Mesangial cell (primary cell): ENCODE results near the gene LAMA1.

DNA sequence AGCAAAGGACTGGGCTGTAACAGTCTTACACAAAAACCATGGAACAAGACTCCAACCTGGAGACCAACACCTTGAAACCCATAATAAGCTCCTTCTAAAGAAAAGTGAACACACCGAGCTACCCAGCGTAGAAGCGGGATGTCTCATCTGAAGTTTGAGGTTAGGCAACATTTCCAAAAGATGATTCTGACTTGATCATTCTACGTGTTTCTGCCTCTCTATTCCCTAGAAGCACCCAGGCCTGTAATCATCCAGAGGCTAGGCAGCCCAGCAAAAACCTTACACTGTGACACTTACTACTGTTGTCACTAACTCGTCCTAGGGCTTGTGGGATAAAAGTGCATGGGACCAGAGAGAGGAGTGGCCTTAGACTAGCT is 1.5 kb downstream of the ZBTB14 start:
- RAMPAGE, long total RNA, result no peak

GRCh38 chr18:5294674-5295587 is 595 bp downstream of the ZBTB14 start:
- RAMPAGE, long total RNA, result no peak

DNA sequence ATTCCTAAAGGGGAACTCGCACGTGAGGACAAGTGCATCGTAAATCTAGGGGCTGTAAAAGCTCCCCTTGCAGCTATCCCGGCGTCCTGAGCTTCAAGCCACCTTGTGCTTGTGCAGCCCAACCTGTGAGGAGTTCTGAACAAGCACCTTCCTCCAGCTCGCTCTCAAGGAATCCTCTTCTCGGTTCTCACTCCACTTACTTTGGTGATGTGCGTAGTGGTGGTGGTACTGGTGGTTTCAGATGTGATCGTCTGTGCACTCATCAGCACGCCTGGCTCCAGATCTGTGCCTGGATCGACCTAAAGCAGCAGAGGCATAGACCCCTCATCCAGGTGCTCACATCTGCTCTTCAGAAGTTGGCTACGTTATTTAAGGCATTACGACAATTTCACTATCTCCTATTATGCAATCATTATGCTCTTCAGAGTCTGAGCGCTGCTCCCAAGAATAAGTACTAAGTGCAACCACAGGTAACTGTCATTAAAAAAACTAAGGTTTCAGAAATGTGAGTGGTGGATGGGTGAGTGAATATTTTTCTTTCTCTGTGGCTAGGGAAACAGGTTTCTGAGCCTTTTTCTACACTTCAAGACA is 100.0 kb upstream of the ZBTB14 start:
- RAMPAGE, long total RNA, result no peak

DNA sequence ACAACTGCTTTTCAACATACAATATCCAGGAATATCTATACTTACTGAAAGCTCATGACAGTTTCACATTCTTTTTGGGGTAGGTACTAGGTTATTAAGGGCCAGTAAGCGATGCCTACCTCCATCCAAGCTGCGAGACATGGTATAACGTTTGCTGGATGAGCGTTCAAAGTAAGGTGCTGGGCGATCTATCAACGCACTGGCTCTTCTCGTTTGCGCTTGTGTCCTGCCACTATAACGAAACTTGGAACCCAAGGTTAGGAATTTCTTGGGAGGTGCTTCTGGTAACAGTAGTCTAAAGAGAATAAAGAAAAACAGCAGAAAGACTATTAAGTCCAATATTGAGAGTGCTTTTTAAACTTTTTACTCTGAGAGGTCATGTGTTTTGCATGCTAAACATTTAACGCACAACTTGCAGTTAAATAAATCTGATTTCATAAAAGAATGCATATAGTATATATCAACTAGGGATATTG is 120.5 kb downstream of the EPB41L3 start:
- RAMPAGE, long total RNA, result no peak

DNA sequence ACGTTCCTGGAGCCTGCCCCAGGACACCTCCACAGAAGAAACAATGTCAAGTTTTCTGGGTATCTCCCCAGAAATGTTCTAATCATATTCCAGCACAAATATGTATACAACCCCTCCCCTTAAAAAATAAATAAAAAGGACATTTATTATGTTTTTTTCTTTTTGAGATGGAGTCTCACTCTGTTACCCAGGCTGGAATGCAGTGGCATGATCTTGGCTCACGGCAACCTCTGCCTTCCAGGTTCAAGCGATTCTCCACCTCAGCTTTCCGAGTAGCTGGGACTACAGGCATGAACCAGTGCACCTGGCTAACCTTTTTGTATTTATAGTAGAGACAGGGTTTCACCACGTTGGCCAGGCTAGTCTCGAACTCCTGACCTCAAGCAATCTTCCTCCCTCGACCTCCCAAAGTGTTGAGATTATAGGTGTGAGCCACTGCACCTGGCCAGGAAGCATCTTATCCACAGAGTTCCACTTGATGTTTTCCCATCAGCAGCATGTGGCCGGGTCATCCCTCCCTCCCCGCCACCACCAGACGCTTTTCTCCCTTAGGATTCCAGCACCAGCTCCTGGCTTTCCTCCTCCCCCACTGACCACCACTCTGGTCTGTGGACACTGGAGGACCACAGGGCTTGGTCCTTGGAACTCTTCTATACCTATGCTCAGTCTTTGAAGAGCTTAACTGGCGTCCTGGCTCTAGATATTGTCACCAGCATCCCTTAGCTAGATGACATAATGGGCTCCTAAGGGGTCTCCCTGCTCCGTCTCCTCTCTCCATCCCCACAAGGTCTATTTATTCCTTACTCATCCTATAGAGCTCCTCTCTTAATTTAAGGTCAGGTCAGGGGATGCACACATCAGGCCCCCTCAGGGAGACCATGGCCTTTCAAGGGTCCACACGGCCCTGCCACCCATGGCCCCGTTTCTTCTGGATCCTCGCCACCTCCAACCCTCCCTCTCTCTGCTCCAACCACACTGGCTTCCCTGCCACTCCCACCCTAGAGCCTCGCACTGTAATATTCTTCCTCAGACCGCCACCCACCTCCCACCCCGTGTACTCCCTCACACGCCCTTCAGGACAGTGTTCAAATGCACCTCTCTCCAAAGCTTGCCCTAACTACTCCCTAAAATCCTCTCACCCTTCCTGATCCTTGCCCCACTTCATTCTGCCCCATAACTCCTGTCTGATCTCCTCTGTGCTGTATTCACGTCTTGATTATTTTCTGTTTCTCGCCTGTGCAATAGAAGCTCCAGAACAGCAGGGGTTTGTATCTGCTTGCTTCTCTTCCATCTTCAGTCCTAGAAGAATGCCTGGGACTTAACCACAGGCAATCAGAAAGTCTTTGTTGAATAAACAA is 26.0 kb downstream of the EPB41L3 start:
- RAMPAGE, long total RNA, result no peak

- RAMPAGE, long total RNA, result no peak
These were observed 869 bp downstream of the TMEM200C start for GRCh38 chr18:5894350-5894955.

- RAMPAGE, long total RNA, result no peak
These were observed 130.2 kb downstream of the L3MBTL4 start for GRCh38 chr18:6284523-6284860.

- RAMPAGE, long total RNA, result no peak
These were observed 8.5 kb downstream of the L3MBTL4 start for GRCh38 chr18:6406164-6406685.

DNA sequence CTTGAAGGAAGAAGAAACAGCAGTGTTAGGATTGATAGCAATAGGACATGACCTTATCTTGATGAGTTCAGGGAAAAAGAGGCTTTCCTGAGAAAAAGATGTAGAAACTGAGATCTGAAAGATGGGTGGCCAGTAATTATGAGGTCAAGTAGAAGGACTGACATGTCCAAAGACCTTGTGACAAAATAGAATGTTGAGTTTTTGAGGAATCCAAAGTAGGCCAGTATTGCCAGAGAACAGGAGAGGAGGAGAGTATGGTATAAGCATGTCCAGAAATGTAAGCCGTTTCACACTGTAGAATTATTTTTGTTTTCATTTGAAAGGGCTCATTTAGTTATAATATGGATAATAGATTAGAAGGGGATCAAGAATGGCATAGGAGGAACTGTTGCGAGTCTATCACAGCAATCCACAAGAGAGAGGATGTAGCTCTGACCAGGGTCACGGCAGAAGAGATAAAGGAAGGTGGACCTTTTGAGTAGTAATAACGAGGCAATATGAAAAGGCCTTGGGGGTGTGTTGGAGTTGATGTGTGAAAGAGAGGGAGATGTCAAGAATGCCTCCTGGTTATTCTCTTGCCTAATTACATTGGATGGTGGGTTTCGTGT is 104.9 kb downstream of the ARHGAP28 start:
- RAMPAGE, long total RNA, result no peak

DNA sequence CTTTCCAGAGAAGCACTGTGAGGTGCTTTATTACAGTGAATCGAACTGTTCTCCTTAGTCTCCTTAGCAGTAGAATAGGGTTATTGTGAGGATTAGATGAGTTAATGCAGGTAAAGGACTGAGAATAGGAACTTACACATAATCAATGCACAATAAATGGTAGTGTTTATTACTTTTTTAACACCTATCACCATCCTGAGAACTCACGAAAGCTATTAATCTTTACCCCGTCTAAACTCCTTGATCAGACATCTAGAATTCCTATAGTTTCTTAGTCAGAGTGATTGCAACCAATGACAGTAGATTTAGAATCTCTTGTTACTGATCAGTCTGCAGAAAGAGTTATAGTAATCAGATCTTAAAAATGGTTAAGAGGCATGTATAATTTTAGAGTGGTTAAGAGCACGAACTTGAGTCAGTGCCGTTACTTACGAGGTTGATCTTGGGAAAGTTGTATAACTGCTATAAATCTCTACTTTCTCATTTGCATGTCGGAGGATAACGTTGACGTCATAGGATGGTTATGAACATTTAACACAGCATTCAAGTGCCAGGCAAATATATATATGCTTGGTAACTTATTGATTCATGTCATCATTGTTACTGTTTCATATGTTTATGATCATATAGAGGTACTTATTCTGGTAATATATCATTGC is 146.1 kb downstream of the ARHGAP28 start:
- RAMPAGE, long total RNA, result no peak

DNA sequence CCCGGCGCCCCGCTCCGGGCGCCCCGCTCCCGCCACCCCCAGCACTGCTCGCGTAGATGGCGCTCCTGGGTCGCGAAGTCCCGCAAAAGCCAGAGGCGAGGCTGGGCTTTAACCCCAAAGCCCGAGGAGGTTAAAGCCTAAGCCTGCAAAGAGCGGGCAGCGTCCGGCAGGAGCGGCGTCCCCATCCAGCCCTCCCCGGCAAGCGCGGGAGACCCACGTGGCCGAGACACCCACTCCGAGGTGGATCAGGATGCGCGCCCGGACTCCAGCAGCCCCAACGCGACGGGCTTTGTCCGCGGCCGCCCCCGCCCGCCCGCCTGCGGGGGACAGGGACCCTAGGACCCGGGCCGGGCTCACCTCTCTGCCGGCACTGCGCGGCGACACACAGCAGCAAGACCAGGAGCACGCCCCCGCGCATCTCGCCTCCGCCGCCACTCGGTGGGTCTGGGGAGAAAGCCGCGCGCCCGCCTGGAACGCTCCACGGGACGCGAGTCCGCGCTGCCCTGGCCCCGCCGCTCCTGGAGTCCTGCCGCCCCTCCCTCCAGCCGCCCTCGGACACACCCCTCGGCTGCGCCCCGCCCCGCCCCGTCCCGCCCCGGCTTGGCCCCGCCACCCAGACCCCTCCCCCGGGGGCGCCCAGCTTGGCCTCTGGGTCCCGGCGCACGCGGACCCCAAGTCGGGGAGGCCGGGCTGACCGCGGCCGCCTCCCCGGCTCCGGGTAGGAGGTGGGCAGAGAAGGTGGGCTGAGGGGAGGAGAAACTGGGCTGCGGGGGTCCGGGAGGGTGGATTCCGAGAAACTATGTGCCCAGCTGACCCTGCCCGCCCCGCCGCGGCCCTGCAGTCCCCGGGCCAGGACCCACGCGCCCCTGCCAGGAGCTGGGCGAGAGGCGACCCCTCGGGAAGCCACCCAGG is at the start of gene LAMA1:
Gene LAMA1, minus strand, starts transcription at position 495 of the 912 bp plus-strand sequence.
- RAMPAGE, long total RNA, result start-site peak on the minus strand centred at position 530 of the sequence, 70 bp wide, 88 reads

DNA sequence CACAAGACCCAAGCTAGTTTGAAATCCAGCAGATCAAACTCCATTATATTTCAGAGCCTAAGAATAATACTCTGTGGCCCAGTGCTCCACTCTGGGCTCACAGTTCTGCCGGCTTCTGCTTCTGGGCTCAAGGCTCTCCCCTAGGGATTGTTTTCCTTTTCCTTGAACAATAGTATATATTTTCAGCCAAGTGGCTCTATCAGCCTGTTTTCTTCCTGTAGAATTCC is 467.4 kb downstream of the PTPRM start:
- RAMPAGE, long total RNA, result no peak

DNA sequence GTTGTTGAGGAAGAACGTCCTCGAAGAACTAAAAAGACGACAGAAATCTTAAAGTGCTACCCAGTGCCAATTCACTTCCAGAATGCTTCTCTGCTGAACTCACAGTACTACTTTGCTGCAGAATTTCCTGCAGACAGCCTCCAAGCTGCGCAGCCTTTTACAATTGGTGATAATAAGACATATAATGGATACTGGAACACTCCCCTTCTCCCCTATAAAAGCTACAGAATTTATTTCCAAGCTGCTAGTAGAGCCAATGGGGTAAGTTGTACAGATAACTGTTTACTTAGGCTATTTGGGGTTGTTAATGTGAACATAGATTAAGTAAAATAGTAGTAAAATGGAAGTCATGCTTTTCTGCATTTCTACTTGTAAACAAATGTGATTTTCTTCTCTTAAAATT is 495.7 kb upstream of the RAB12 start:
- RAMPAGE, long total RNA, result no peak

GRCh38 chr18:8177176-8177661 is 432.0 kb upstream of the RAB12 start:
- RAMPAGE, long total RNA, result no peak

- RAMPAGE, long total RNA, result no peak
These were observed 306.0 kb upstream of the RAB12 start for GRCh38 chr18:8303039-8303819.

DNA sequence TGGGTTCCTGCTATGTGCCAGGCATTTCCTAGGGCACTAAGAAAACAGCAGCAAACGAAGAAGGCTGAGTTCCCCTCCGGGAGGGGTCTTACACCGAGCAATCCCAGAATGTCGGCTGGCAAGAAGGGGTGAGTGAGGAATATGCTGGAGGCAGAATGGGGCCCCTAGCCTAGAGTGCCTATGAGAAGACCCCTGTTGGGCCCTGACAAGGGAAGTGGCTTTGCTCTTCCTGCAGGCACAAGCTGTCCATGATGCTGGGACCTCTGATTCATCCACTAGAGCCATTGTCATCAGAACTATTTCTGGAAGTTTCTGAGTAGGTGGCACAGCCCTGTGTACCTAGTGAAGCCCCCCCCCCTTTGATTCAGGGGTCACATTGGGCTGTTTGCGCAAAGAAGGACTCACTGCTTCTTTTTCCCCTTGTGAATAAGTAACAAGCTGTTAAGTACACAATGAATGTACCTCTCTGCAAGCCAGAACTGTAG is 267.9 kb upstream of the RAB12 start:
- RAMPAGE, long total RNA, result no peak

GRCh38 chr18:8370620-8371183 is 238.5 kb upstream of the RAB12 start:
- RAMPAGE, long total RNA, result no peak

GRCh38 chr18:8378146-8378449 is 231.1 kb upstream of the RAB12 start:
- RAMPAGE, long total RNA, result no peak

DNA sequence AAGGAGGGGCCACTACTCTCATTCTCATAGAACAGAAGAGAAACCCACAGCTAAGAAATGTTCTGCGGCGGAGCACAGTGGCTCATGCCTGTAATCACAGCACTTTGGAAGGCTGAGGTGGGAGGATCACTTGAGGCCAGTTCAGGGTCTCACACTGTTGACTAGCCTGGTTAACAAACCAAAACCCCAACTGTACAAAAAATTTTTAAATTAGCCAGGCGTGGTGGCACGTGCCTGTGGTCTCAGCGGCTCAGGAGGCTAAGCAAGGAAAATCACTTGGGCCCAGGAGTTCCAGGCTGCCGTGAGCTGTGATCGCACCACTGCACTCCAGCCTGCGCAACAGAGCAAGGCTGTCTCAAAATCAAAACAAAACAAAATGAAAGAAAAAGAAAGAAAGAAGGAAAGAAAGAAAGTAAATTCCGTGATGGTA is 1.5 kb upstream of the RAB12 start:
- RAMPAGE, long total RNA, result no peak

DNA sequence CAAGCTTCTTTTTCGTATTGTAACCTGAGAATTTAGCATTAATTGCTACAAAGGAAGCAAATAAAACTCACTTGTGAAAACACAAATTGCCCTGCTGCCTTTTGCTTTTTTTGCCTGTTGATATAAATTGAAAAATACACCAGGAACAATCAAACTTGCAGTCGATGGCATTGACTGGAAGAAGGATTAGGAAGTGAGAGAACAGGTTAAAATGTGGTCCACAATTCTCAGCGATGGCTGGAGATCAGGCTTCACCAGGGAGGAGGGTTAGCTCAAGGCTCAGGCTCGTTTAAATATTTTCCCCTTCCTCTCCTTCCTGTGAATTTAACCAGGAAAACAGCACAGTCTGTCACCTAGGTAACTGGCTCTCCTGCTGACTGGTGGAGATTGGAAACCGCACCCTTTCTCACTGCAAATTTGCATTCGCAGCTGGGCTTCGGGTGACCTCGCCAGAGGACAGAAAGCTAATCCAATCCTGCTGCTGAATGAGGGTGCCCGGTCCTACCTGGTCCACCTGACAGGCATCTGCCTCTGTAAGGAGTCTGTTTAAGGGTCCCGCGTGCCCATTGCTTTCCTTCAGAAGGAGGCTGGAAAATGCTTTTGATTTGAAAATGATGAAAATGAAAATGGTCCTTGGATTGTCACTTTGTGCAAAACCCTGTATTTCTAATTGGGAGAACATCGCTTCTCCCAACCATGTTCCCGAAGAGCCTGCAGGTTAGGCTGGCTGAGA is 43.6 kb upstream of the MTCL1 start:
- RAMPAGE, long total RNA, result no peak